Occipital lobe (tissue), 2 donors: ENCODE results near the genes EFCAB3 and TANC2.

- RAMPAGE, long total RNA: no peak
Measured at GRCh38 chr17:61494776-61496021, 43.0 kb downstream of the TBX4 start.

- RAMPAGE, long total RNA: no peak
Measured at GRCh38 chr17:61904233-61904688, 23.5 kb downstream of the INTS2 start.

- RAMPAGE, long total RNA: no peak
Measured at GRCh38 chr17:61945014-61945556, 17.3 kb upstream of the INTS2 start.

DNA sequence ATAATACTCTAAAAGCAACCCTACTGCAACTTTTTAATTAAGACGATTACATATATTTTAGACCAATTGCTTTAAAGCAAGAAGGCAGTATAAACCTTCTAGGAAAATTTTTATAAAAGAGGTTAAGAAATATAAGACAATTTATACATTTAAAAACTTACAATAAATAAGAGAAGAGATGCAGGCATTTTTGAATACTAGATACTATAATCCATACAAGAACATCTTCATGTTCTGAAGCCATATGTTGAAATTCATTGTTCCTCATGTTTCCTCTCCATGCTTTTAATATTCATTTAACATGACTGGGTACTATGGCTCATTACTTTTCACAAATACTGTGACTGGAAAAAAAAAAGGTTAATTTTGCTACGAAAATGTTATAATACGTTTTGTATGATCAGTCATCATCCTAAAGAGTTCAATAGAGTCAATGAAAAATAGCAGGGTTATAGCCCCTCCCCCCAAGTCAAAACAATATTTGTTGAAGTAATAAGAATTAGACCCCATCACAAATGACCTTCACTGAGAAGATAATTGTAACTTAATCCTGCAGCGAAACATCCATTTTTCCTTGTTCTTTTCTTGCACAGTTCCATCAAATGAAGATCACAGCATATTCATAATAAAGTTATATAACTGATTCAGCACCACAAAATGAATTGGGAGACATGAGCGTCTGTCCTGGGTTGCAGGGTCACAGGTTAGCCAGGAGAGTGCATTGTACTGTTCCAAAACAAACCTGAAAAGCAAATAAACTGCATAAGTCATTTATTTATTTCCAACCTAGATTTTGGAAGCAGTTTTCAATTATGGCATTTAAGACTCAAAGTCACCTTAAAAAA lies 18.3 kb upstream of the INTS2 start:
- RAMPAGE, long total RNA: no peak

DNA sequence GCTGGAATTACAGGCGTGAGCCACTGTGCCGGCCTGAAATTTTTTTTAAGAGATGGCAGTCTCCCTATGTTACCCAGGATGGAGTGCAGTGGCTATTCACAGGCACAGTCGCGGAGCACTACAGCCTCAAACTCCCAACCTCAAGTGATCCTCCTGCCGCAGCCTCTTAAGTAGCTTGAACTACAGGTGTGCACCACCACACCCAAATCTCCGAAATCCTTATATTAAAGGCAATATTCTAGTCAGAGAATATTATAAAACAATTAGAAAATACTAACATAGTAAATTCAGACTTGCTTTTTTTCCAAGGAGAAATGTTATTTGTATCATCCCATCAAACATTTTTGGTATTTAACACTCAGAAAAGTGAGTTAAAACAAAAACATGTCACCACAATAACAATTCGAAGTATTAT lies 25.2 kb downstream of the MED13 start:
- RAMPAGE, long total RNA: no peak

GRCh38 chr17:62179562-62180074 lies 114.5 kb upstream of the MED13 start:
- RAMPAGE, long total RNA: no peak

DNA sequence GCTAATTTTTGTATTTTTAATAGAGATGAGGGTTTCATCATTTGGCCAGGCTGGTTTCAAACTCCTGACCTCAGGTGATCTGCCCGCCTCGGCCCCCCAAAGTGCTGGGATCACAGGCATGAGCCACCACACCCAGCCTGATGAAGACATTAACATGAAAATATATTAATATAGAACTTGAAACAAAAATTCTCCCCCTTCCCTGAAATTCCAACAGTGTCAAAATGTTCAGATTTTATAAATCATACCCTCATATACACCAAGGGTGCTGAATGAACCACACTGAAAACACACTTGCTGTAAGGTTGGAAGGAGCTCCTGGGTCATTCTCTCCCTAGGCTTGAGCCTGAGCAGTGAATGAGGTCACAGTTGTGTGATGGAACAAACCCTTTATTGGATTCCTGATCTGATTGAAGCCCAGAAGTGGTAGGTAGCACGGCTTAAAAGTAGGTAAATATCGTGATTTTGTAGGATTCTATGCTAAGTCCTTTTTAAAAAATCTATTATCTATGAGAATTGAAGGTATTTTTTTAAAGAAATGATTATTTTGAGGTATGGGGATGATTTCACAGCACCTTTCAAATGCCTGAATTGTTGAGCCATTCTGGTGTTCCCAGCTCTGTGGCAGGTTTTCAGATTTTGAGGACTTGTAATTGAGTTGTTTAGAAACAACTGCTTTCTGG lies at the start of gene EFCAB3:
TSS of gene EFCAB3 (plus strand) at position 390 of the 683 bp plus-strand sequence.
- RAMPAGE, long total RNA: no peak

DNA sequence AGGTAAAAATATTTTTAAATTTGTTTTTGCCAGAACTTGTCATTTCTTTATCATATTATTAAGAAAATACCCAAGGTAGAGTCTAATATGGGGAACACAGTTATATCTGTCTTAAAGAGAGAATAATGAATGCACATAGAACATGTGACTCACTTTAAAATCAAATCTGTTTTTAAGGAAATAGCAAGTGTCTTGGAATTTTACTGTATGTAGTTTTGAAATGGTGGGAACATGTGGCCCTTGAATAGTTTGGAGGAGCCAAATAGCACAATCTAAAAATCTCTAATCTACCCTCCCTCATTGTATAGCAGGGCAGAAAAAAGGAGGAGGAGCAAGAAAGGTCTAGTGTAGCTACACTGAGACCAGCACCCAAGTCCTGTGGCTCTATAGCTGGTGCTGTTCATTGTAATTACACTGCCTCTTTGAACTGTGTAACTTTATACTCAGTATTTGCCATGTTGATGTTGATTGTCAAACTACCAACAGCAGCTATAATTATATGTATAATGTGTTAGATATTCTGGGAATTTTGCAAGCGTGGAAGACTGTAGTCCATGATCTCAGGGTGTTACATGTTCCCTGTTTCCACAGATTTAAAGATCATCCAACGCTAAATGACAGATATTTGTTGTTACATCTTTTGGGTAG lies 47.8 kb upstream of the MRC2 start:
- RAMPAGE, long total RNA: no peak

GRCh38 chr17:62626575-62627612 lies 576 bp upstream of the MRC2 start:
- RAMPAGE, long total RNA: no peak

GRCh38 chr17:62690933-62691342 lies 63.5 kb downstream of the MRC2 start:
- RAMPAGE, long total RNA: no peak

GRCh38 chr17:62692161-62693264 lies 65.0 kb downstream of the MRC2 start:
- RAMPAGE, long total RNA: no peak

- RAMPAGE, long total RNA: no peak
Measured at GRCh38 chr17:62705563-62706449, 78.3 kb downstream of the MRC2 start.

GRCh38 chr17:62800607-62801099 lies 7.5 kb downstream of the MARCHF10 start:
- RAMPAGE, long total RNA: no peak

- RAMPAGE, long total RNA: no peak
Measured at GRCh38 chr17:62966174-62966764, at the start of gene TANC2. TSS of gene TANC2 (plus strand) at chr17:62966235.

GRCh38 chr17:63460816-63461198 lies 14.7 kb upstream of the CYB561 start:
- RAMPAGE, long total RNA: no peak

DNA sequence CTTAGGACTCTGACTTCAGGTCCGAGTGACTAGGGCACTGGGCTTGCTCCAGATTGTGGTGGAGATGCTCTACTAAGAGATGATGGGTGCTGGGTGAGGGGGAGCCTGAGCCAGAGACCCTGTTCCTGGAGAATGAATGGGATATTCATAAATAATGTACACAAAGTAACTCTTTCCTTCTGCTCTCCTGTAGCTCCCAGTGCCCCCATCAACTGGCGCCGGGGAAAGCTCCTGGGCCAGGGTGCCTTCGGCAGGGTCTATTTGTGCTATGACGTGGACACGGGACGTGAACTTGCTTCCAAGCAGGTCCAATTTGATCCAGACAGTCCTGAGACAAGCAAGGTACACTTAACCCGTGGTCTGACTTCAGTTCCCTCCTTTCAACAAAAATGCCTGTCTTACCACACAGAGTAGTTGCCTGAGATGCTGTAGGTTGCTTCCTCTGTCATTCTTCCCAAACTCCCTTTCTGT lies 9.8 kb downstream of the LIMD2 start:
- RAMPAGE, long total RNA: no peak

GRCh38 chr17:63691907-63692581 lies 7.9 kb downstream of the LIMD2 start:
- RAMPAGE, long total RNA: no peak

DNA sequence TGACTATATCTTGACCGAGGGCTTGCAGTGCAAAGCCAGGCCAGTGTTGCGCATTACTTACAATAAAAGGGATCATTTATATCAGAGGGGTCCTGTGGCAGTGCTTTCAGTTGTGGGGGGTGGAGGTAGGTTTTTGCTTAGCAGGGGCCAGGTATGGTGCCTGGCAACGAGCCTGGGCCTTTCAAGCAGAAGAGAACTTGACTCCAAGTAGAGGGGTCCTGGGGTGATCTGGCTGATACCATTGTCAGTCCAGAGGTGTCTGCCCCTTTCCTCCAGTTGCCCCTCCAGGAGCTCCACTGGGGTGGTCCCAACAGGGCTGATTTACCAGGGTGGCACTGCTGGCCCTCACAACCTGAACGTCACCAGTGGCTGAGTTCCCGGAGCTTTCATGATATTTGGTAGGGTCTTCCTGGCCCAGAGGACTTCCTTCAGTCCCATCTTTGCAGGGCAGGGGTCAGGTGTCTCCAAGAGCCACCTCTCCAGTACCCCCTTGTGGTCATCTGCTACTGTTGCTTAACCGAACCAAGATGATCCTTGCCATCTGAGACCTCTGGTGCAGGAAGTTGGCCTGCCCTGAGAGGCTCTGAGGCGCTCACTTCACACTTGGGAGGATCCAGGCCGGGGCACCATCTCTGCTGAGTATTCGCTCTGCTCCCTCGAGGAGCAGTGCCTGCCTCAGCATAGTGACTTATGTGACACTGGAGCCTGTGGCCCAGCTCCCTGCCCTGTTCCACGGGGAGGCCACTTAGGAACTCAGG lies 3.5 kb downstream of the LIMD2 start:
- RAMPAGE, long total RNA: no peak

GRCh38 chr17:63706147-63706613 lies 6.3 kb upstream of the LIMD2 start:
- RAMPAGE, long total RNA: no peak

GRCh38 chr17:63718716-63719220 lies 18.8 kb upstream of the LIMD2 start:
- RAMPAGE, long total RNA: no peak